Duodenum (tissue), 1 donor: ENCODE results near the gene LY86.

GRCh38 chr6:5996680-5997238 lies 10.0 kb downstream of the NRN1 start:
- PRO-cap, result no peak

DNA sequence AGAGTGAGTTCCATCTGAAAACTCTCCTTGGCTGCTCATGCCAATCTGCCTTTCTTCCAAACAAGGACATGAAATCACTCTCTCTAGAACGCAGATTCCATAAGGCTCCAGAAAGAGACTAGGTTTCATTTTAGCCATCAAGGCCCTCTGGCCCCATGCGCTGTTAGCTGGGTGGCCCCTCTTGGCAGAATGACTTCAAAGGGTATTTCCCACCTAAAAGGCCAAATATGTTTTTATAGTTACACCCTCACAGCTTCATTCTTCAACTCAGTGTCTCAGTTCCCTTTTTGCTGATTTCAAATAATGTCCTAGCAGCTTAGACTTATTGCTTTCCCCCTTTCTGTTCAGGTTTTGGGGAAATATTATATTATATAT lies 70.8 kb upstream of the F13A1 start:
- PRO-cap, result no peak

DNA sequence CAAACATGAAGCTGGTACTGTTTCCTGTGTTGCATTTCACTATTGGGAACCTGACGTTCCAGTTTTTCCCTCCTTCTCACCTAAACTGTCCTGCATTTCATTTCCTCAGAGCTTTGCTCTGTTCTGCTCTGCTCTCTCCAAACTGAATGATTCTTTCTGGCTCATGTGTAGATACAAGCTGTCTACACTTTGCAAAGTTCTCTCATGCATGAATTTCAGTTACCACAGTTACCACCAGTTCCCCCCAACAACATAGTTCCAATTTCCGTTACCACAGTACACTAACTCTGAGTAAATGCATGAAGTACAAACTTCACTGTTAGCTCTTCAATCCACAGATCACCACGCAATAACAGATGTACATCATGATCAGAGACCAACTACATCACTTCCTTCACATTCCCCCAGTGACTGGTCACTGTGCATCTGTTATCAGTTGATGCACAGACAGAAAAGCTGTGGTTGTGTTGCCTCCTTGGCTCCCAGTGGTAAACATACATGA lies 86.8 kb upstream of the F13A1 start:
- PRO-cap, result no peak

GRCh38 chr6:6588288-6589181 lies at the start of gene LY86:
TSS of gene LY86 (plus strand) at chr6:6588720.
- PRO-cap, result unidirectional peak, plus-strand start at chr6:6588773; unidirectional peak, plus-strand start at chr6:6588834

GRCh38 chr6:6592075-6592837 lies 3.7 kb downstream of the LY86 start:
- PRO-cap, result no peak

DNA sequence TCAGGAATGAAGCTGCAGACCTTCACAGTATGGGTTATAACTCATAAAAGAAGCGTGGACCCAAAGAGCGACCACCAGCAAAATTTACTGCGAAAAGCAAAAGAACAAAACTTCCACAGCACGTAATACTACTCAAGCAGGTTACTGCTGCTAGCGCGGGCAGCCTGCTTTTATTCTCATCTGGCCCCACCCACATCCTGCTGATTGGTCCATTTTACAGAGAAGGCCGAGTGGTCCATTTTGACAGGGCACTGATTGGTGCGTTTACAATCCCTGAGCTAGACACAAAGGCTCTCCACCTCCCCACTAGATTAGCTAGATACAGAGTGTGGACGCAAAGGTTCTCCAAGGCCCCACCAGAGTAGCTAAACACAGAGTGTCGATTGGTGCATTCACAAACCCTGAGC lies 17.4 kb downstream of the LY86 start:
- PRO-cap, result no peak

DNA sequence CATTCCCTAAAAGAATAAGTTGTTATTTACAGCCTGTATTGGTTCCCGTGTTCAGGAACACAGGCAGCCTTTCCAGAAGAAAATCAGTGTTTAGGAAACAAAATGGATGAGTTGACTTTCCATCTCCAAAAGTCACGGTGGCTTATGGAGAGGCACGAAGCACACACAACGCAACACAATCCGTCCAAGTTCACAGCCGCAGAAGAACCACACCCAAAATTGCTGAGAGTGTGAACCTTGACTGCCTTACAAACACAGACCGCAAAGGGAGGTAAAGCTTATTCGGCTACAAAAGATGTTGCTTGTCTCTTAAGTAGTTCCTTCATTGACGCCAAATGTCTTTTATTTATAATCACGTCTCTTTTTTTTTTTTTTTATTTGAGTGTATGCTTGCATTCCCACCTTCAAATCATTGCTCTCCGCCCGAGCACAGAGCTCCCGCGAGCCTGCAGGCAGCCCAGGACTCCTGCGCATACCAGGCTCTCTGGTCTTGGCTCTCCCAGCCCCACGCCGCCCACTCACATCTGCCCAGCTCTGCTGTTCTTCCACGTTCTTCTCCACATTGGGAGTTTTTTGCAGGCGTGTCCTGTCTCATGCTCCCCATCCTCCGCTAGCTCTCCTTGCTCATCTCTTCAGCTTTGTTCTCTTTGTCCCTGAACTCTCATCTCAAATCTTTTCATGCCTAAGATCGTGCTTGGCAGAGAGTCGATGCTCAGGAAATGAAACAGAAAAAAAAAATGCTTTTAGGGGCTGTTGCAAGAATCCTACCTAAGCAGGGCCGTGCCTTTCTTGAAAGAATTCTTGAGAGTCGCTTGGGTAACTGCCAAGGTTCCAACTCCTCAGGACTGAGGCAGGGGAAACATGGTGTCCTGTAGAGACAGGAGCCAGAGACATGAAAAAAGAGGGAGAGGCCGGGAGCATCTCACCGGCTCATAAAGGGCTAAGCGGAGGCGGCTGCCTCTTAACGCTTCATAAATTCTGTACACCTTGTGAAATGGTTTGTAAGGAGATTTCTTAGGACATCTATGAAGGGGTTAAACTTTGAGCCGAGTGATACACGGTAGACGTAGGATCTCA lies 25.8 kb downstream of the LY86 start:
- PRO-cap, result no peak

- PRO-cap, result no peak
Observed at GRCh38 chr6:6657476-6657903, 69.0 kb downstream of the LY86 start.

GRCh38 chr6:6683287-6684485 lies 95.2 kb downstream of the LY86 start:
- PRO-cap, result no peak

GRCh38 chr6:6694271-6694730 lies 105.8 kb downstream of the LY86 start:
- PRO-cap, result no peak

GRCh38 chr6:6699902-6701113 lies 111.8 kb downstream of the LY86 start:
- PRO-cap, result unidirectional peak, plus-strand start at chr6:6700275

DNA sequence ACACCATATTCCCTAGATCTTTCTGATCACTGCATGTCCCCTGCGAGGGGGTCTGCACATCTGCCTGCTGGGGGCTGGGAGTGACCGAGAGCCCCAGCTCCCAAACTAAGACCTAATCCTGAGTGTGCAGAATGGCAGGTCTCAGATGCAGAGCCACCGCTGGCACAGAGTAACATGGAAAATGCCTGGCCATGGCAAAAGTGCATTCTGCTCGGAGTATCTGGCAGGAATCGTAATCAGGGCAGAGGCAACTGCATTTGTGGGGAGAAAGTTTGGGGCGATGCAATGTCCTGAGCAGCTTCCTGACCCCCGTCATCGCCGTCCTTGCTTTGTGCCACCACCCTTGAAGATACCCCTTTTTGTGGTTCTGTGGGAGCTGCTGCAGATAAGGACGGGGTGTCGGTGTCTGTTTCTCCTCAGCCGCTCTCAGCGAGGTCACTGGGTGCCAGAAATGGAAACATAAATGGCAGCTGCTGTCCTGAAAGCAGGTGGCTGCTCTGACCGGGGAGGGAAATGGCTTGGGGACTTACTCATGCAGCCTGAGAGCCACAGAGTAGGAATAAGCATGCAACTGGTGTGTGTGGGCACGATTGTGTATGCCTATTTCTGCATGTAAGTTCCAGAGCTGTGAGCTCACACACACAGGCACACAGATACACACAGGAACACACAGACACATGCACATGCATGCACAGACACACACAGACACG lies 158.0 kb downstream of the LY86 start:
- PRO-cap, result no peak

DNA sequence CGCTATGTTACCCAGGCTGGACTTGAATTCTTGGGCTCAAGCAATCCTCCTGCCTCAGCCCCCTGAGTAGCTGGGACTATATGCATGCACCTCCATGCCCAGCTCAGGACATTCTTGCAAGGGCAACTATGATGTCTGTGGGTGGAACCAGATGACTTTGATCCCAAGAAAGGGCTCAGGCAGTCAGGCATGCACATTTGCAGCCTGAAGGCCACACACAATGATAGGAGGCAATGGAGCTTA lies 202.2 kb downstream of the LY86 start:
- PRO-cap, result no peak

GRCh38 chr6:6800908-6801262 lies 212.4 kb downstream of the LY86 start:
- PRO-cap, result no peak

DNA sequence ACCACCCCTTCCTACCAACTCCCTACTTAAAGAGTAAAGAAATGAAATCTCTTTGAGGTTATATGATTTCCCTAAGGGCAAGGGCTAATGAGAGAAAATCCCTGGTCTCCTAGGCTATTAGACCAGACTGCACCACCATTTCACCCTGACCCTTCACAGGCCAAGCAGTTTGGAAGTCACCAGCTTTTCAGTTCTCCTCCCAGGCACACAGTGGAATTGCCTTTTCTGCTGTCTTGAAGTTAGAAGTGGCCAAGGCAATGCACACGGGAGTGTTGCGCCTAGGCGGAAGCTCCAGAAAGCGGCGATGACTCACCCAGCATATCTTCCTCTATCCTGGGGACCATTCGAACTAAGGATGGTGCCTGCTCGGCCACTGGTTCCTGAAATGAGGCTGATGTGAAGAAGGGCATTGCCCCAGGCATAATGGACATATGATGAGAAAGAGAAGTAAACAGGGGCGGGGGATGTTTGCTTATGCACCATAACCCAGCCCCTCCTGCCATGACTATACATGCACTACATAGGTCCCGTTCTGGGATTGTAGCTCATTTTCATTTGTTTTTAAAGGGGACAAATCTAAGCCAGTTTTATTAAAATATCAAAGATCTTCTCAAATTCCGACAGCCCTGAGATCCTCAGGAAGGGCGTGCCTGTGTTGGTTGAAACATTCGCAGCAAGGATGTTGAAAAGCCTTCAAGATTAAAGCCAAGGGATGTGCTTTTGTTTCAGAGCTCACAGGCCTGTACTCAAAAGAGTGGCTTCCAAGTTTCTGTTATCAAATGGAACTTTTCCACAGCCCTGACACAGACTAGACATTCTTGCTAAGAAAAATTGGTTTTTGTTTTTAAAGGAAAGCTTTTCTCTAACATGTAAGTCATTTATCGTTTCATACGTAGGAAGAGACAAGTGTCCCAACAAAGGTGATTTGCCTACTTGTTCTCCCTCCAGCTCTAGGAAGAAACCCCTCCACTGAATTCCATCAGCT lies 218.4 kb downstream of the LY86 start:
- PRO-cap, result no peak

GRCh38 chr6:6823359-6824284 lies 235.1 kb downstream of the LY86 start:
- PRO-cap, result no peak

GRCh38 chr6:6891854-6892544 lies 215.8 kb upstream of the RREB1 start:
- PRO-cap, result no peak

DNA sequence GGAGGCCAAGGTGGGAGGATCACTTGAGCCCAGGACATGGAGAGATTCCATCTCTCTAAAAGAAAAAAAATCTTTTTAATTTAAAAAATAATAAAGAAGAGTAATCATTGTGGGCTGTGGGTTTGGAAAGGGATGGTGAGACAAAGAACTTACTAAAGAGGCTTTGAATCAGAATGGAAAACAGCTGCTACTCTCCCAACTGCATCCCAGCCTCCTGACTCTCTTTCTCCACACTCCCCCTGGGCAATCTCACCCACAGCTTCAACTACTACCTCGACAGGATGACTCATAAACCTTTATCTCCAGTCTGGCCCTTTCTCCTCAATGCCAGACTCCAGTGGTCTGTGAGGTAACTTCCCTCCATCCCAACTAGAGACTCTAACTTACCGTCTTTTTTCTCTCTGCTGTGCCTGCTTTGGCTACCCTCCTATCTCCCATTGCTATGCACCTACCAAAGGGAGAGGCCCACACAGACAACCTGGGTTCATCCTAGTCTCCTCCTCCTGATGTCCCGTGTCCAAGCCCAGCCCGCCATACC lies 135.3 kb upstream of the RREB1 start:
- PRO-cap, result no peak

DNA sequence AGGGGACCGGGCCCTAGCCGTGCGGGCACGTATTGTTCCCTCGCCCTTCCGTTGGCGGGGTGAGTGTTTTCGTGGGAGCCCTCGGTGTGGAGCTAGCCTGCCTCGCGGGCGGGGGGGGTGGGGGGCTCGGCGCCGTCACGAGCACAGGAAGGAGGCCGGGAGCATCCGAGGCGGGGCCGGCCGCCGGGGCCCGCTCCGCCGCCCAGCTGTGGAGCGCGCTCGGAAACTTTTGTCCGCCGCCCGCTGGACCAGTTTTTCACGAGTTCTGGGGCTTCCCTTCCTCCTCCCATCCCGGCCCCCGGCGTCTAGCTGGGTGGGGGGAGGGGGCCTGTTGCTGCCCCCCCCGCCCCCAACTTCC lies 1.1 kb downstream of the RREB1 start:
- PRO-cap, result bidirectional peak, plus-strand start at position 164 of the sequence, minus-strand start at position 83 of the sequence

- PRO-cap, result bidirectional peak, plus-strand start at chr6:7116061, minus-strand start at chr6:7115674
Observed at GRCh38 chr6:7115249-7115990, 7.7 kb downstream of the RREB1 start.